Myometrial cell (primary cell): ENCODE results near the genes FUNDC1 and DUSP21.

GRCh38 chrX:44542481-44543444 lies at the start of gene FUNDC1:
FUNDC1 (minus strand) TSS chrX:44542859.
- RAMPAGE, long total RNA: start-site peak on the minus strand at chrX:44542830-44542986, 545 and 567 reads in 2 replicates

DNA sequence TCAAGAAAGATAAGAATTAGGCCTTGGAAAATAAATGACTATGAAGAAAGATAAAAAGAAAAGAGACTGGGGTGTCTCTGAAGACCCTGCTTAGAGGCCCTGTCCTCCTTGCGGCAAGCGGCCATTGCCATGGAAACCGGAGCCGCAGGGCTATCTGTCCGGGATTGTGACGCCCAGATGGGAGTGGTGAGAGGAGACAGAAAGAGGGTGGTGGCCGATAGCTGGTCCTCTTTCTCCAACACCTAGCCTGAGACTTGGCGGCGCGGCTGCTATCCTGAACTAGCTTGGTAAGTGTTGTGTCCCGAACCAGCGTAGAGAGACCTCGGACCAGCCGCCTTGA lies at the start of gene DUSP21:
Gene DUSP21 (plus strand): TSS at position 228 of the 340 bp plus-strand sequence.
- RAMPAGE, long total RNA: no peak

DNA sequence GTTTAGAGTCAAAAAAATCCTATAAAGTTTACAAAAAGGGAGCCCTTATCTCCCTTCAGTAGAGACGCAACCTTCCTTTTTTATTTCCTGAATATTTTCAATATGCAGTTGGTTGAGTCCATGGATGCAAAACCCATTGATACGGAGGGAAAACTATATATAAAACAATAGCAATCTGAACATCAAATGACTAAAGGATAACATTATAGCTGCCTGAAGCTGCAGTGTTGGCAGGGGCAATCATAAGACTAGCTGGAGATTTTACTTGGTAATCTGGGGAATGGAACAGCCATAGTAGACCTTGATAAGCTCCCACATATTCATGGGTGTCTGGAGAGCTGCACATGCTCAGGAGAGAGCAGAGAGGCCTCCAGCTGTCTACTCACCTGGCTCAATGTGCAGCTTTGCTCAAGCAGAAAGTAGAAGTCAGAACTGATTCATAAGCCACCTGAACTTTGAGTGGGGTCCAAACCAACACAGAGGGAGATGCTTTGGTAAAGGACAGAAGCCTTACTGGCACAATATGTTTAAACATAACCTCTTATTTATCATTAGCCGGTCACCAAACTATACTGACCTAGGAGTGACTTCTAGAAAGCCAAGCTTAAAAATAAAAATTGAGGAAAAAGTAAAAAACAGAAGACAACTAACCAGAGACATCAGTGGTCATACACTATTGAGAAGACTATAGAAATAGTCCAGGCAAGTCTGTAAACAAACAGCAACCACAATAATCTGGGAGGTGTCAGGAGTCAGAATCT lies 54.4 kb downstream of the KDM6A start:
- RAMPAGE, long total RNA: no peak

- RAMPAGE, long total RNA: no peak
Measured at GRCh38 chrX:44997391-44998358, 124.7 kb downstream of the KDM6A start.

DNA sequence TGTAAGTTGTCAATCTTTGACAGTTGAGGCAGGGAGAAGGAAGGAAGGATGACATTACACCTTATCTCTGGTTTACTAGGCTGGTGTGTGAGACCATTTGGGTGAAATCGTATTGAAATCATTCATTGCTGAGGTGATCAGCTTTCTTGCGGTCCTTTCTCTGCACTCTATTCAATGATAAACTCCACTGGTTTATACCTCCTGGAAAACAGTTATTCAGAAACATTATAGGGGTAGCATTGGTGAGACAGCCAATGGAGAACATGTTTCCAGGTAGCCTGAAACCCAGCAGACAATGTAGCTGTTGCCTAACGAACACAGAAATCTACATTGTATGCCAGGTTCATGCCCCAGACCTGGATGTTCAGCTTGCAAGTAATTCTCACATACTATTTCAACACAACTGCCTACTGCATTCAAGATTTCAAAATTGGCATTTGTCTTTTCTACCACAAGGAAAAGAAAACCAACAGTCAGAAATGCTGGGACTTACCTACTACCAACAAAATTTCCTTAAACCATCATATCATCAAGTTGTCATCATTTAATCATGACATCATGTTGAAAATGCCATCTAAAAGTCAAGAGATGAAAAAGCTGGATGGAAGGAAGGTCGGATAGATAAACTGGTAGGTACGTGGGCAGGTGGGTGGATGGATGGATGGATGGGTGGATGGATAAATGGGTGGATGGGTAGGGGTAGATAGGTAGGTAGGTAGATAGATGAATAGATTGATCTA lies 545.4 kb upstream of the DIPK2B start:
- RAMPAGE, long total RNA: no peak

- RAMPAGE, long total RNA: no peak
Measured at GRCh38 chrX:45760313-45761276, 559.9 kb upstream of the DIPK2B start.

DNA sequence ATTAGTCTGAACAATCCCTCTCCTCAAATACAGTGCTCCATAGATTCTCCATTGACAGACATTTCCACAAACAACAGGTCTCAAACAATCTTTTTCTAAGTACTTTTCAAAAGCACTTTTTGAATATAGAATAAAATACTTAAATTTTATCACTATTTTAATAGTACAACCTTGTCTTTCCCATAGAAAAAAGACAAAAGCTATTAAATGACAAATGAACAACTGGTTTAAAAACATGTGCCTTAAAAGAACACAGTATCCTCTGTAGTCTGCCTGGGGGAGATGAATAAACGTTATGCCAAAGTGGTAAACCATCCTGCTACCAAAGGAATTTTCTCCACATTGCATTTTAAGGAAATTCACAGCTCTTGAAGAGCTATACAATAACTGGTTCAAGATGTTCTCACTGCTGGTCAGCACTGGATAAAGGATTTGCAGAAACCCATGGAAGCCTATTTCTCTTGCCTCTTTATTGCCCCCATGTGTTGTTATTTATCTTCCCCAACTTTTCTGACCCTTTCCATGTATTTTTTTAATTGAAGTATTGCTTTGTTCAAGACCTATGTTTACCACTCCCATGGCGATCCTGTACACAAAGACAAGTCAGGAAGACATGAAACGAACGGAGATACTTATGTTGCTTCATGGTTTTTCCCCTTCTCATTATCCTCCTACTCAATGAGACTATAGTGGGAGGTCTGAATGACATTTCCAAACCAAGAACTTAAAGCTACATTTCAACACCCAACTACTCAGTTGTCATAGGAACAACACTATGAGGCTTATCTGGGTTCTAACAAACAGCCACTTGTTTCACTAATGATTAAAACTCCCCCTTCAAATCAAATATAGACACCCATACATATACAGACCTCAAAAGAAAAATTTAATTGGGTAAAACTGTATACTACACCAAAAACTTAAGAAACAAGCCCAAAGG lies 566.3 kb upstream of the DIPK2B start:
- RAMPAGE, long total RNA: no peak

- RAMPAGE, long total RNA: no peak
Measured at GRCh38 chrX:46456380-46456702, 9.2 kb downstream of the KRBOX4 start.

DNA sequence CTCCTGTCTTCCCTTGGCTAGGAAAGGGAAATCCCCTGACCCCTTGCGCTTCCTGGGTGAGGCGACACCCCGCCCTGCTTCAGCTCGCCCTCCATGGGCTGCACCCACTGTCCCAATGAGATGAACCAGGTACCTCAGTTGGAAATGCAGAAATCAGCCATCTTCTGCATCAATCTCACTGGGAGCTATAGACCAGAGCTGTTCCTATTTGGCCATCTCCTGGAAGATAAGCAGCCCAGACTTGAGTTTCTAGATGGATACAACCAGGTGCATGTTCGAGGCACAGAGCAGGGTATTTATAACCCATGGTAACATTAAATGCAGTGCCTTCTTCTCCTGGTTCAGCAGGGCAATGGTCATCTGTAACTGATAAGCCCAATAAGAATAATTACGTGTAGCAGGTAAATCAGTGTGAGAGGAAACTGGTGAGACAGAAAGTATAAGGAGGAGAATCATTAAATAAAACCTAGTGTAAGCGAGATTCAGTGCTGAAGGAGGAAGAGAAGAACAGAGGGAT lies 39.3 kb downstream of the KRBOX4 start:
- RAMPAGE, long total RNA: no peak

DNA sequence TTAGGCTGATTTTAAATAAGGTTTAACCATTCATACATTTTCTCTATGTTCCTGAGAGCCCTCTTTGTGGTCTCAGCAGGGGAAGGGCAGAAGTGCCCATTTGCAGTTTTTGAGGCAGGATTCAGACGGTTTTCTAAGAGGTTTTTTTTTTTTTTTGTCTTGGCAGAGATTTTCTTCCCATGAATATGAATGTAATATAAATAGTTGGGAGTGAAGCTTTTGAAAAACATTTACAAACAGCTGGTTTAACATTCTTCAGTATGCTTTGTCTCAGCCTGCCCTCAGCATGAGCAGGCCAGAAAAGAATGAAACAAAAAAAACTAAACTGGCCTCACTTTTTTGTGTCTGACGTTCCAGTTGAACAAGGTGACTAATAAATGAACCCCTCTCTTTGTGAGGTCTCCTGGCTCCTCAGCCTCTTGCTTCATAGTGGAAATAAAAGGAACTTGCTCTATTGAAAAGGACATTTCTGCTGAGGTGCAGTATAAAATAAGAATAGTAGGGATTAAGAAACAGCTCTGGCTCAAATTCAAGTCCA lies 9.3 kb downstream of the CHST7 start:
- RAMPAGE, long total RNA: no peak

GRCh38 chrX:46626714-46626919 lies 53.1 kb downstream of the CHST7 start:
- RAMPAGE, long total RNA: no peak

DNA sequence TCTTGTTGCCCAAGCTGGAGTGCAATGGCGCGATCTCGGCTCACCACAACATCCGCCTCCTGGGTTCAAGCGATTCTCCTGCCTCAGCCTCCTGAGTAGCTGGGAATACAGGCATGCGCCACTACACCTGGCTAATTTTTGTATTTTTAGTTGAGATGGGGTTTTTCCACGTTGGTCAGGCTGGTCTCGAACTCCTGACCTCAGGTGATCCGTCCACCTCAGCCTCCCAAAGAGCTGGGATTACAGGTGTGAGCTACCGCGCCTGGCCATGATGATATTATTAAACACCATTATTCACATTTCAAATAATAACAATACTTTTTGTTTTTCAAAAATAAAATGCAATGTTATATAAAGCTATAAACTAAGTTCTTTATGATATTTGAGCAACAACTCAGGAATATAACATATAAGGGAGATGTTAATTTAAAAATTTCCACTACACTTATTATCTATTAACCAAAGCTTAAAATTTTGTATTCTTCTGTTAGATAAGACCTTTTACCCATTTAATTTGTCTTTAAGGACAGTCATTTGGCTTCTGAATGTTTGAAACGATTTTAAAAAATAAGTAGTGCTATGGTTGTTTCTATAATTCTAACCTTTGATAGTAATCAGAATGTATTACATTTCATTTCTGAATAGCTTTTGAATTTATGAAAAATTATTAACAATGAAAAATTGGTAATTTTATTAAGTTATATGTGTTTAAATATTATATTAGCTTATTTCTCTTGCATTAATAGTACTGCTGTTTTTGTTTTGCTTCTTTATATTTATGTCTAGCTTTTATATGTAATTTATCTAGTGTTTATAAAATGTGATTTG lies 30.5 kb upstream of the JADE3 start:
- RAMPAGE, long total RNA: no peak

DNA sequence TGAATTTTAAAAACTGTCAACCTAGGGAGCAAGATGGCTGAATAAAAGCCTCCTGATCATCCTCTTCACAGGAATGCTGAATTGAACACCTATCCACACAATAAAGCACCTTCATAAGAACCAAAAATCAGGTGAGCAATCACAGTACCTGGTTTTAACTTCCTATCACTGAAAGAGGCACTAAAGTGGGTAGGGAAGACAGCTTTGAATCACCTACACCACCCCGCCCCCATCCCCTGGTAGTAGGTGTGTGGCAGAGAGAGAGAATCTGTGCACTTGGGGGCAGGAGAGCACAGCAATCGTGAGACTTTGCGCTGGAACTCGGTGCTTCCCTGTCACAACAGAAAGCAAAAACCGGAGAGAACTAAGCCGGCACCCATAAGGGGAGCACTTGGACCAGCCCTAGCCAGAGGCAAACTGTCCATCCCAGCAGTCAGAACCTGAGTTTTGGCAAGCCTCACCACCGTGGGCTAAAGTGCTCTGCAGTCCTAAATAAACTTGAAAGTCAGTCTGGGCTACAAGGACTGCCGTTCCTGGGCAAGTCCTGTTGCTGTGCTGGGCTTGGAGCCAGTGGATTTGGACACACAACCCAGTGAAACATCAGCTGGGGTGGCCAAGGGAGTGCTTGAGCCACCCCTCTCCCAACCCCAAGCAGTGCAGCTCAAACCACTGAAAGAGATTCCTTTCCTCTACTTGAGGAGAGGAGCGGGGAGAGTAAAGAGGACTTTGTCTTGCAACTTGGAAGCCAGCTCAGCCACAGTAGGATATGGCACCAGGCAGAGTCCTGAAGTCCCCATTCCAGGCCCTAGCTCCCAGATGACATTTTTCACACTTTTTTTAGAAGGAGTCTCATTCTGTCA lies 32.1 kb downstream of the NDUFB11 start:
- RAMPAGE, long total RNA: no peak

DNA sequence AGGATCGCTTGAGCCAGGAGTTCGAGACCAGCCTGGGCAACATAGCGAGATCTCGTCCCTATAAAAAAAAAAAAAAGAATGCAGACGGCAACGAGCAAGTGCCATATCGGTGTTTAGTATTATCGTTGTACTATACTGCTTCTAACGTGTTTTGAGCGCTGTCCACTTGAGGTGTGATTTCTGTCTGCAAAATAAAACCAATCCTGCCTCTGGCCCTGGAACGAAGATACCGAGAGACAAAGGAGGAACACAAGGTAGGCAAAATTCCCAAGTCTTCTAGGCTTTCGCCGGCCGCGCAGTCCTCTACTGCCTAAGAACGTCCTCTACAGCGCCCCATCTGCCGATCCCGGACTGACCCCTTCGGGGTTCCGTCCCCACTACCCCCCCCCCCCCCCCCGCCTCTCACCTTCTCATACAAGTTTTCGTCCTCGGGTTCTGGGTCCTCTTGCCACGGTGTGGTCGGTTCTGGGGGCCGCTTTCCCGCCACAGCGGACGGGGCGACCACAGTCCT lies 380 bp downstream of the NDUFB11 start:
- RAMPAGE, long total RNA: no peak

DNA sequence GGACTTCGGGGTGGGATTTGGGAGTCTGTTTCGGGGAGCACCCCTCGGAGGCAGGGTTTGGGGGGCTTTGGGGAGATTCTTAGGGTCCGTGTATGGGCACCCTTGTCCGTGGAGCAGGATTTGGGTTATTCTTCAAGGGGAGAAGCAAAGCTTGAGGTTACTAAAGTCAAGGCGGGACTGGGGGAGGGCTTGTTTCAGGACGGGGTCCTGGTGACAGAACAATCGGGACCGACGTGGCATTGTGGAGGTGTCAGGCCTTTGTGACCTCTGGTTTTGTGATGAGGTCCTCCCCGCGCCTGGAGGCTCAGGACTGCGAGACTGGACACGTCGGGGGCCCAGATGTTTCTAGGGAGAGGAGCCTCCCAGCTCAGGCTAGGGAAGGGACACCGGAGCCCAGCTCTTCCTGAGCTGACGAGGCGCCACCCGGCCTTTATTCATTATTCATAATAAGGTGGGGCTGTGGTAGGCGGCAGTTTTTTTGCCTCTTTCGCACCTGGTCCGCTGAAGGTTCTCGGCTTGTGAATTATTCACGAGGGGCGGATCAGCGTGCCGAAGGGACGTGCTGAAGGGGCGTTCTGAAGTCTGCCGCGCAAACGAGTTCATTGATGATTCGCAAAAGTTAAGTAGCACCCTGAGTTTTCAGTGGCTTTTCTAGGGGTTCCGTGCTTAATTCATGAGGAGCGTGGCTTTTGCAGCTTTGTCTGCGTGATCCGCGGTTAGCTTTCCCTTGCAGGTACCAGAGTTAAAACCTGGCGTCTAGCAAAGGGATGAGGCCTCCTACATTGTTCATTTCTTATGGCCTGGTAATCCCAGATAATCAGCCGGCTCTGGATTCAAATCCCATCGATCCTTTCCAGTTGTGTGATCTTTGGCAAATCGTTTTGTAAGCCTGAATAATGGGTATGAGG lies 2.3 kb upstream of the UBA1 start:
- RAMPAGE, long total RNA: no peak

GRCh38 chrX:47193199-47193411 lies 524 bp upstream of the UBA1 start:
- RAMPAGE, long total RNA: no peak

DNA sequence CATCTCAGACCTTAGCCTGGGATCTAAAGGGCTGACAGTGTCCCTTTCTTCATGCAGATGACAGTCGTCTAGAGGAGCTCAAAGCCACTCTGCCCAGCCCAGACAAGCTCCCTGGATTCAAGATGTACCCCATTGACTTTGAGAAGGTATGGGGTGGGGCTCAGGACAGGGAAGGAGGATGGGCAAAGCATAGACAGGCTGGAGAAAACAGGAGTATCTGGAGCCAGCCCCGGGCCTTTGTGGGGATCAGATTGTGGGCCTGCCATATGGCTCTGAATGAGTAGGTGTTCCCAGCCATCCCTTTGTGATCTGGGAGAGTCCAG lies 6.2 kb upstream of the CDK16 start:
- RAMPAGE, long total RNA: no peak

DNA sequence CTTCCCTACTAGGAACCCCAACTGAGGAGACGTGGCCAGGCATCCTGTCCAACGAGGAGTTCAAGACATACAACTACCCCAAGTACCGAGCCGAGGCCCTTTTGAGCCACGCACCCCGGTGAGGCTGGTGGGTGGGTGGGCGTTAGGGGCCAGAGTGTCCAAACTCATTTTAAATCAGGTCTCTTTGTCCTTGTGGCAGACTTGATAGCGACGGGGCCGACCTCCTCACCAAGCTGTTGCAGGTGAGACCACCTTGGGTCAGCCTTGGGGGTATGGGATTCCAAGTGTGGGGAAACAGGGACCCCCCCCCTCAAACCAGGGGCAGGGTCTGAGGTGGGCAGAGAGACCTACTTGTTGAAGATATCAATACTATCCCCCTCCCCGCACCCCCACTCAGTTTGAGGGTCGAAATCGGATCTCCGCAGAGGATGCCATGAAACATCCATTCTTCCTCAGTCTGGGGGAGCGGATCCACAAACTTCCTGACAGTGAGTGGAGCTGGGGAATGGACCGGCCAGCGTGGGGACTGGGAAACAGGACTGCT lies 5.8 kb upstream of the USP11 start:
- RAMPAGE, long total RNA: no peak

GRCh38 chrX:47235589-47235933 lies 2.8 kb downstream of the USP11 start:
- RAMPAGE, long total RNA: no peak

GRCh38 chrX:47623318-47624159 lies 3.9 kb upstream of the SYN1 start:
- RAMPAGE, long total RNA: no peak